Mesenchymal stem cell of adipose (primary cell): ENCODE data around the gene TIAM2.

GRCh38 chr6:151019352-151019791 lies 153.9 kb downstream of the MTHFD1L start:
- CAGE, long polyA plus RNA: no peak

- CAGE, long polyA plus RNA: no peak
These were observed 1.6 kb downstream of the ZBTB2 start for GRCh38 chr6:151389892-151389998.

GRCh38 chr6:151490777-151491460 lies 2.9 kb upstream of the CCDC170 start:
- CAGE, long polyA plus RNA: no peak

- CAGE, long polyA plus RNA: no peak
These were observed 139.7 kb downstream of the CCDC170 start for GRCh38 chr6:151633548-151633953.

DNA sequence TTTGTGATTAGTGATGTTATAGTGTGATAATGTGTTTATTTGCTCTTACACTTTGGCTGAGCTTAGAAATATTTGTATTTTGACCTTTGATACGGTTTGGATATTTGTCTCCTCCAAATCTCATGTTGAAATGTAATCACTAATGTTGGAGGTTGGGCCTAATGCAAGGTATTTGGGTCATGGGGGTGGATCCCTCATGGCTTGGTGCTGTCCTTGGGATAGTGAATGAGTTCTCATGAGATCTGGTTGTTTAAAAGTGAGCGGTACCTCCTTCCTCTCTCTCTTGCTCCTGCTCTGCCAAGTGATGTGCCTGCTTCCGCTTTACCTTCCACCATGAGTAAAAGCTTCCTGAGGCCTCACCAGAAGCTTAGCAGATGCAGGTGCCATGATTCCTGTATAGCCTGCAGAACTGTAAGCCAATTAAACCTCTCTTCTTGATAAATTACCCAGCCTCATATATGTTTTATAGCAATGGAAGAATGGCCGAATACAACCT lies 147.3 kb downstream of the CCDC170 start:
- CAGE, long polyA plus RNA: no peak

DNA sequence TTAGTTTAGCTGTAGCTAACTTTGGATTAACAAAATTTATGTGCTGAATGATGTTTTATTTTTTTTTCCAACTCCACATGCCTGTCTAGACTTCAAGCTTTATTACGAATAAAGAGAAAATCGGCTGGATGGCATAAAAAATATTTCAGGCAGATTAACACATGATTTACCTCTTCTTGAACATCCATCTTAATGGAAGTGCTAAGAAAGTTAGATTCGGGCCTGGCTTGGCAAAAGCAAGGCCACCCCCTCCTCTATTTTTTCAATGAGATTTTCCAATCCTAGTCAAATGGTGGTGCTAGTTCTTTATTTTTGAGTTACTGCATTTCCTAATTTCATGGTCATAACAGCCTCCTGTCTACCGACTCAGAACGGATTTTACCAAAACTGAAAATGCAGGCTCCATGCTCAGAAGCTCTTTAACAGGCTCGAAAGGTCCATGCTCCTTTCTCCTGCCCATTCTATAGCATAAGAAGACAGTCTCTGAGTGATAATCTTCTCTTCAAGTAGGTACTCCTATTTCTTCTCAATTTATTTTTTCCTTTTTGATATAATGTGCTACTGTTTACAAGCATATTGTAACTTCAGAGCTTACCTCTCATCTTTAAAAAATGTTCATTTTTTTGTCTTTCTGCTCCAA lies 117.2 kb upstream of the ESR1 start:
- CAGE, long polyA plus RNA: no peak

DNA sequence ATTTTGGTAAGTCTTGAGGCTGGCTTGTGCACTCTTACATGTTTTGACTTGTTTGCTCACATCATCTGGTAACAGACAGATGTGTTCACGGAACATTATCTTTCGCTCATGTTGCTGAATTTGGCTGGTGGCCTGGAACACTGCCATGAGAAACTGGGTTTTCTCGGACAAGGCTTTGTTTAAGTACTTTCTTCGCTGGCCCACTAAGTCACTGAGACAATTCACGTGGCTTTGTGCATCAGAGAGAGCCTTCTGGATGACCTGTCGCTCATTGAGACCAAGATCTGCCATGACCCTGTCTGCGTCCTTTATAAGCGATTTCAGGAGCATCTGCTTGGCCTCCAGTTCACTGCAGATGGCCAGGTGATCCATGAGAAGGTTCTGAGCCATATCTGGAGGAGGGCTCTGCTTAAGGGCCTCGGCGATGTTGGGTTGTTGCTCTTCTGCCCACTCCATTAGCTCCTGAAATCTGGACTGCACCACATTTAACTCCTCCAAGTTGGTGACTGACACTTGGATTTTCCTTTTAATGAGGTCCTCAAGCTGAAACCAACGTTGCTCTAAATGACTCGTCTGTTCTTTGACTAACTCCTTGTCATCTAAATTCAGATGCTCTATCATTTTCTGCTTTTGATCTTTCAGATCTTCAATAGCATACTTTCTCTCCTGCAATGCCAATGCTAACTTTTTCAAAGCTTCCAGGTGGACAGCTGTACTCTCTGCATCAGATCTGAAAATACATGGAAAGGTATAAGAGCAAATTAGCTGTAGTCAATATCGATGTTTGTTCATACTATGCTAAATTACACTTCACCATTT lies 305.8 kb downstream of the SYNE1 start:
- CAGE, long polyA plus RNA: no peak

GRCh38 chr6:152572222-152572845 lies 64.8 kb downstream of the SYNE1 start:
- CAGE, long polyA plus RNA: no peak

GRCh38 chr6:152698527-152699040 lies 887 bp downstream of the MYCT1 start:
- CAGE, long polyA plus RNA: no peak

DNA sequence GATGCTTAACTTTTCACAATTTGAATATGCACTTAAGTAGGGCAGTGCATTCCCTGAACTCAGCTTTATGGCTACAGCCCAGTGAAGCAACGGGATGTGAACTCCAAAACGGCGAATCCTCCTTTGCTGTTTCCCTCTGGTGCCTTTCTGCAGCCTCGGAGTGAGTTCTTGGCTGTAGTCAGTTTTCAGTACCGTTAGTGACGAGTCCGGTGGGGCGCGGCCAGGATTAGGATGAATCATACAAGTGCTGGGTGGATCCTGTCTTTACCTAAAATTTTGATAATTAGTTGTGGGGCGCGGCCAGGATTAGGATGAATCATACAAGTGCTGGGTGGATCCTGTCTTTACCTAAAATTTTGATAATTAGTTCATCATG lies 1.2 kb upstream of the FBXO5 start:
- CAGE, long polyA plus RNA: no peak

GRCh38 chr6:154247357-154247969 lies 109.1 kb downstream of the IPCEF1 start:
- CAGE, long polyA plus RNA: no peak

DNA sequence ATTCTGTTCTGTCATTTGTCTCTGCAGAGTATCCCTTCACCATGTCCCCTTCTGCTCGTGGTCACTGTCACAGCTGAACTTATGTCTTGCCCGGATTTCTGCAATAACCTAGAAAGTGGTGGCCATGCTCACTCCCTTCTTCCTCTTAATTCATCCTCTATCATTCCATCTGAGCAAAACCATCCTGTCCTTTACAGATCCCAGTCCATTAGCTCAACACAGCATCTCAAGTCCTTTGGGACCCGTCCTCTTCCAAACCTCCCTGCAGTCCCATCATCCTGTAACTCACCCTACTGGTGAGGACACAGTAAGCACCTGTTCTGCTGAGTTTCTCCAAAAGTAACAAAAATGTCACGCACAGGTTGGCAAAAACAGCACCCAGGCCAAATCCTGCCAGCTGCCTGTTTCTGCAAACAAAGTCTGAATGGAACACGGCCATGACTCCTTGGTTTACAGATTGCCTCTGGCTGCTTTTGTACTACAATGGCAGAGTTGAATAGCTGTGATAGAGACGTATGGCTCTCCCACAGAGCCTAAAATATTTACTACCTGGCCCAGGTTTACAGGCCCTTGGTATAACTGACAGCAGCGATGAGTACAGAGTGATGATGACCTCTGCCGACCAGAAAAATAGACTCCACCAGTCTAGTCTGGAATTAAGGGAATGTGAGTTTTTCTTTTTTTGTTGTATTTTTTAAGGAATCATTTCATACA lies 52.7 kb downstream of the CNKSR3 start:
- CAGE, long polyA plus RNA: no peak

GRCh38 chr6:154482834-154483569 lies 27.5 kb downstream of the CNKSR3 start:
- CAGE, long polyA plus RNA: no peak

GRCh38 chr6:154765893-154766836 lies 32.9 kb downstream of the SCAF8 start:
- CAGE, long polyA plus RNA: no peak

DNA sequence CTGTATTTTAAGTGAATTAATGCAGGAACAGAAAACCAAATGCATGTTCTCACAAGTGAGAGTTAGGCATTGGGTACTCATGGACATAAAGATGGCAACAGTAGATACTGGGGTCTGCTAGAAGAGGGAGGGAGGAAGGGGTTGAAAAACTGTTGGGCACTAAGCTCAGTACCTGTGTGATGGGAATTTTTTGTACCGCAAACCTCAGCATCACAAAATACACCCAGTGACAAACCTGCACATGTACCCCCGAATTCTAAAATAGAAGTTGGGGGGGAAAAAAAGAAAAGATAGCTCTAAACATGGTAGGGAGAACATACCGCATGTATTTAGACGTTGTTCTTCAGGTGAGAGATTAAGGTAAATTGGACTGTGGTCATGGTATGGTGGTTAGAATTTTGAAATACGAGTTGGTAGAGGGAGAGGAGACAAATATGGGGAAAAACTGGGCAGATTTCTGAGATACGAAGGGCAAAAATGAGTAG lies 38.4 kb downstream of the SCAF8 start:
- CAGE, long polyA plus RNA: no peak

DNA sequence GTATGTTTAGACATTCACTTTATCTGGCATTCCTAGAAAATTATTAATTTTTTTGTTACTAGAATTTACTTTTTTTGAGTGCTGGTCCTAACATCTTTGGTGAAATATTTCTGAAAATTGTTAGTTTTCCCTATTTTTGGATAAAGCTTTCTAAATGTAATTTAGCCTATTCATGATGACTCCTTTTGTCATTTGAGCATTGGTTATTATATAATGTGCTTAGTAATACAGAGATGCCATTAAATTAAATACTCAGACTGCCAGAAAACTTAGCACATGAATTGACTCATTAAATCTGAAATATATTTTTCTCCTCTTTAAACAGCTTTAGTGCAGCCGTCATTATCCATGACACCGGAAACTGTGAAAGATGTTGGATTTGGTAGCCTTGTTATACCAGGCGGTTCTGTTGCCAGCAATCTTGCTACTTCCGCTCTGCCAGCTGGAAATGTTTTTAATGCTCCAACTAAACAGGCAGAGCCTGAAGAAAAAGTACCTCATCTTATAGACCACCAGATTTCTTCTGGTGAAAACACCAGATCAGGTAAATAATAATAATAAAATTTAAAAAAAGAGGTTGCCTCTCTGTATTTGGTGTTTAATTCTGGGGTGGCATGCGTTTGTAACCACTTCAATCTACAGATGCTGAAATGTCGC lies 97.5 kb downstream of the SCAF8 start:
- CAGE, long polyA plus RNA: no peak

DNA sequence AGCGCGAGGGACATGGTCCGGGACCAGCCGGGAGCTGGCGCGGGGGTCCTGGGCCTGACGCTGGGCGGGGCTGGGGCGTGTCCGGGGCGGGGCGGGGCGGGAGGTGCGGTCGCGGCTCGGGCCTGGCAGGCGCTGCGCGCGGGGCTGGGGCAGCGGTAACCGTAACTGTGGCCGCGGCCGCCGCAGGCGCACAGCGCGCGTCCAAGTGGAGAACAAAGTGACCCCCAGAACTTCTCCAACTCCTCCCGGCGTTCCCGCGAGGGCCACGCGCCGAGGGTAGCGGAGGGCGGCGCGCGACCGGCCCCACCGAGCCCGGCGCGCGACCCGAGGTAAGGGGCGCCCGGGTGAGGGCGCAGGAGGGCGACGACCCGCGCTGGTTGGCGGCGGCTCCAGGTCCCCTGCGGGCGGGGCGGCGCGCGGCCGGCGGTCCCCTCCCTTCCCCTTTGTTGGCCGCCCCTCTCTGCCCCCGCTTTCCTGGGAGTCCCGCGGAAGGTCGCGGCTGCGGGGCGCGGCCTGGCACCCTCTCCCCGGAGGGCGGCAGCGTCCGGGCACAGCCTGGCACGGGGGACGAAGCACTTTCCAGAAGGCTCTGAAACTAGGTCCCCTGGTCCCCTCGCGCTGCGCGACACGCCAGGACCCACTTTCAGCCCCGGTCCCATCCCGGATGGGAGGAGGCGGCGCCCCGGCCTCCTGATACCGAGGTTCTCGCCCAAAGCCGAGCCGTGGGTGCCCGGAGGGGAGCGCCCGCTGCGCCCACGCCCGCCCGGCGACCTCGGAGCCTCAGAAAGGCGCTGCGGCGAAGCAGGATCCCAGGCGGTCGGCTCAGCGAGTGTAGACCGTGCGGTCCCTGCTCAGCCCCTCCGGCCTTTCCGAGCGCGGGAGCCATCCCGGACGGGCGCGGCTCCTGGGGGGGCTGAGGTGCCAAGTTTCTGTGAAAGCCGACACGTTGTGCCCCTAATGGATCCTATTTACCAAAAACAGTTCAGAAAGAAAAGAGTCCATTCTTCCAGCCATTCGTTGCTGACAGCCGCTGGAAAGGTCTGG lies at the start of gene TIAM2:
Gene TIAM2, plus strand, starts transcription at position 152 of the 1,044 bp plus-strand sequence.
- CAGE, long polyA plus RNA: no peak

- CAGE, long polyA plus RNA: no peak
These were observed 96.6 kb downstream of the TIAM2 start for GRCh38 chr6:155091809-155092094.

DNA sequence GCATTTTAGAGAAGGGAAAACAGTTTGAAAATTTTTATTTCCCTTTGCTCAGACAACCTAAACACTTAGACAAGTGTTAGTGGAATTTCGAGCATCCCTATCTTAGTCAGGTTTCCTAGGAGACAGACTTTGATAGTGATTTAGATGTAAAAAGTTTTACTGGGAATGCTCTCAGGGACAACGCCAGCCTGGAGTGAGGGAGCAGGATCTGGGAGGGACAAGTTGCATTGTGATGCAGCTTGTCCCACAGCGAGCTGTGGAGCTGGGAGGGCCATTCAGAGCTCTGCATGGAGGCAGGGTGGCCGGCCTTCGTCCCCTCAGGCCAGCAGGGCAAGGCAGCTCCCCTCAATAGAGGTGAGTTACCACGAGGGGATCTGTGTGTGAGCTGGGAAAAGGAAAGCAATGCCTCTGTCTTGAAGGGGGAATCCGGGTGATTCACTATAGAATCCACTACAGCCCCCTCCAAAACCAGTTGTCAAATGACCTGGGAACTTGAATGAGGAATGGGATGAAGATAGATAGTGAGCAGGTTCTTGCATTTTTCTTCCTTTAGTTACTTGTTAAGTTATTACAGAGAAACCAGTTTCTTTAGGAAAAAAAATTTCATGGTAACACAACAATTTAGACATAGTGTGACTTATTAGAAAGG lies 114.8 kb upstream of the CLDN20 start:
- CAGE, long polyA plus RNA: no peak

DNA sequence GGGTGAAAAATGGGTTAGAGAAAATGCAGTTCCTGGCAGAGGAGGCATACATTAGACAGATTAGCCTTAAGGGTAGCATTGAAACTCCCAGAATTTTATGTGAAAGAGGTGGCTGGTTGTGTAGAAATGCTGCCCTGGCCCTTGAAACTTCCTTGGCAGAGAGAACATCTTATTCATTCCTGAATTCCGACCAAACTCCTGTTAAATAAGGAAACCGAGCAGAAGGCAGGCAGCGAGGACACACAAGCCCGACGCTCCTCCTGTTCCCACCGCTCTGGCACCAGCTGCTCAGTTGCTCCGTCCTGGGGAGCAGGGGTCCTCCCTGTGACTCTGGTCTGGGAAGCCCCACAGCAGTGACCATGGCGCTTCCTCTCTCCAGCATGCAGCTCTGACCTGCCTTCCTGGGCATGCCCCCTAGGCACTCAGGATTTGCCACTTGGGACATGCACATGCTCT lies 35.2 kb upstream of the CLDN20 start:
- CAGE, long polyA plus RNA: no peak